Cytotoxic T cell (primary cell): ENCODE data around the gene ARHGEF26.

GRCh38 chr3:153028173-153028938, 133.7 kb upstream of the RAP2B start:
- PRO-cap, 2 experiments: no peak in any of the 2 experiments

GRCh38 chr3:153159039-153159330, 3.0 kb upstream of the RAP2B start:
- PRO-cap, 2 experiments: no peak in any of the 2 experiments

DNA sequence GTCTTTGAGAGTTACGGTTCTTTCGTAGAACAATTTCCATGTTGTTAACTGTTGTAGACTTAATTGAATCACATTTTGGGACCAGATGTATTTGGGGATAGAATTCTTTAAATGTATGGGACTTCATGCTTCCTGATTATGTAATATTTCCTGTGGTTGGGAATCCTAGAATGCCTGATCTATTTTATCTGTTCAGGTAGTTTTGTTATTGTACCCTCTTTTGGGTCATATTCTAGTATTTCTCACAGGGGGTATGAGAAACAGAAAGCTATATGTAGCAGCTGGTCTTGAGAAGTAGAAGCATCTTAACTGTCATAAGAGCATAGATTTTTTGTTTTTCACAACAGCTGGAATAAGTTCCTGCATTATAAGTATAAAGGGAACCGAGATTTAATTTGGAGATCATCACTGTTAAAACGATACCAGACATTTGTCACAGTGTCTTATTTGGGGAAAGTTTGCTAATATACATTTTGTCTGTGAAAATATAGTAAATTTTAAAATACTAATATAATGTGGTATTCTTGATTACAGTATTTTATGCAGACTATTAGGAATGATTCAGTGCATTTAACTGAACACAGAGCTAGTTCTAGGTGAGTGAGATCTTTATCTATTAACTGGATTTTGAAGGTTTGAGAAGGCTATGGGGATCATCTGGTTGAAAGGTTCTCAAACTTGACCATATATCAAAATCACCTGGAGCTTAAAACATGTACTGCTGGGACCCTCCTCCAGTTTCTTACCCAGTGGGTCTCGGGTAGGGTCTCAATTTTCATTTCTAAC, 4.8 kb downstream of the RAP2B start:
- PRO-cap, 2 experiments: no peak in any of the 2 experiments

DNA sequence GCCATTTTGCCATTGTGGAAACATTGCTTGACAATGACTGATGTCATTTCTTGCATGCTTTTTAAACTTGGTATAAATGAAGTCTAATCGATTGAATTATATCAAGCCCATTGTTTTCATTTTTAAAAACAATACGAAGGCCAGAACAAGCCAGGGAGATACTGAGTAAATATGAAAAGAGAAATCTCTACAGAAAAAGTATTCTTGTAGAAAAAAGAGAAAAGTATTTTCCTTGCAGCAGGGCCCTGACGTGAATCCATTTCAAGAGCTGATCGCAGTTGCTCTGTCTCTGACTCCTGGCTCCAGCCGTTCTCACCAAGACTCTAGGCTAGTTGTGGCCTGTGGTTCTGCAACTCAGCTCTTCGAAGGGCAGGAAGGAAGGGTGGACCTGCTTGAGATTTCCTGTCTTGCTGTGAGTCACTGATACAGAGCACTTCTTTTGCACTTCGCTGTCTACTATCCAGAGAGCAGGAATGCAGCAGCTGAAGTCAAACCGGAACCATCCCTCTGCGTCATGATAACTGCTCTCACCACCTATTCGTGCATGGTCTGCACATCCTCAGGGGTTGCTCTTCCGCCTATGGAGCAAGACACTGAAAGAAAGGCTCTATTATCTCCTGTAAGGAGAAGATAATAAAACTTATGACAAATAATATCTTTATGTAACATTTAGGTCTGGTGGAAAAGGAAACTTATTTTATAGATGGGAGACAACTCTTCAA, 59.7 kb downstream of the RAP2B start:
- PRO-cap, 2 experiments: peak in 2 of 2 experiments; most common plus-strand start position 444 of the sequence (in 2); most common minus-strand start position 336 of the sequence (in 2)

GRCh38 chr3:153320241-153320945, 158.4 kb downstream of the RAP2B start:
- PRO-cap, 2 experiments: no peak in any of the 2 experiments

- PRO-cap, 2 experiments: no peak in any of the 2 experiments
Observed at GRCh38 chr3:153640531-153641387, 478.7 kb downstream of the RAP2B start.

GRCh38 chr3:154121131-154121547, at the start of gene ARHGEF26:
TSS of gene ARHGEF26 (plus strand) at chr3:154121390.
- PRO-cap, 2 experiments: no peak in any of the 2 experiments

DNA sequence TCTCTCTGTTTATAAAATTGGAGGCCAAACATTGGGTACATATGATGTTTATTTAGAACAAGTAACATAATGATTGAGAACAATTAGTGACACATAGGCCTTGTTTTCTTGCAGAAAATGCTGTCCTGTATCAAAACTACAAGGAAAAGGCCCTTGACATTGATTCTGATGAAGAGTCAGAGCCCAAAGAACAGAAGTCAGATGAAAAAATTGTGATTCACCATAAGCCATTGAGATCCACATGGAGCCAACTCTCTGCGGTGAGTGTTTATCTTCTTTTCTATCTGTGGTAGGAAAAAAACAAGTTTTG, 8.2 kb downstream of the ARHGEF26 start:
- PRO-cap, 2 experiments: no peak in any of the 2 experiments

GRCh38 chr3:154144377-154144852, 23.2 kb downstream of the ARHGEF26 start:
- PRO-cap, 2 experiments: no peak in any of the 2 experiments

DNA sequence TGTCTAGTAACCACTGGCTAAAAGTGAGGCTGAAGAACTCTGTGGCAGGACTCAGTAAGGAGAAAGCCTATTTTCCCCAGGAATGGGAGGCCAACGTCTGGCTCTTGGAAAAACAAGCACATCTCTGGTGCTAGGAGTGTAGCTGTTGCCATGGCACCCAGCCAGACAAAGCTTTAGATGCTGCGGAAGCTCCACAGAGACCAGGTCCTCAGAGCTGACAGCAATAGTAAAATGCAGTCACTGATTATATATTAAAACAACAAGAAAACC, 124.9 kb upstream of the STRIT1 start:
- PRO-cap, 2 experiments: no peak in any of the 2 experiments

GRCh38 chr3:155912801-155913104, 42.3 kb downstream of the GMPS start:
- PRO-cap, 2 experiments: no peak in any of the 2 experiments

GRCh38 chr3:156217411-156218105, 97.2 kb downstream of the KCNAB1 start:
- PRO-cap, 2 experiments: no peak in any of the 2 experiments

DNA sequence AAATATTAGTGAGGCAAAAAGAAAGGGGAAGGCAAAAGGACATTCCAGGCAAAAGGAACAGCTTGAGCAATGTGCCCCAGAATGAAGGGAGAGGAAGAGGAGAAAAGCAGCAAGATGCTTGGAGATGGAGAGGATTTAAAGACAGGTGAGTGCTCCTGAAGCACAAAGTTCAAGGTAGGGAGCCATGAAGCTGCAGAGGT, 26.4 kb downstream of the SSR3 start:
- PRO-cap, 2 experiments: no peak in any of the 2 experiments

DNA sequence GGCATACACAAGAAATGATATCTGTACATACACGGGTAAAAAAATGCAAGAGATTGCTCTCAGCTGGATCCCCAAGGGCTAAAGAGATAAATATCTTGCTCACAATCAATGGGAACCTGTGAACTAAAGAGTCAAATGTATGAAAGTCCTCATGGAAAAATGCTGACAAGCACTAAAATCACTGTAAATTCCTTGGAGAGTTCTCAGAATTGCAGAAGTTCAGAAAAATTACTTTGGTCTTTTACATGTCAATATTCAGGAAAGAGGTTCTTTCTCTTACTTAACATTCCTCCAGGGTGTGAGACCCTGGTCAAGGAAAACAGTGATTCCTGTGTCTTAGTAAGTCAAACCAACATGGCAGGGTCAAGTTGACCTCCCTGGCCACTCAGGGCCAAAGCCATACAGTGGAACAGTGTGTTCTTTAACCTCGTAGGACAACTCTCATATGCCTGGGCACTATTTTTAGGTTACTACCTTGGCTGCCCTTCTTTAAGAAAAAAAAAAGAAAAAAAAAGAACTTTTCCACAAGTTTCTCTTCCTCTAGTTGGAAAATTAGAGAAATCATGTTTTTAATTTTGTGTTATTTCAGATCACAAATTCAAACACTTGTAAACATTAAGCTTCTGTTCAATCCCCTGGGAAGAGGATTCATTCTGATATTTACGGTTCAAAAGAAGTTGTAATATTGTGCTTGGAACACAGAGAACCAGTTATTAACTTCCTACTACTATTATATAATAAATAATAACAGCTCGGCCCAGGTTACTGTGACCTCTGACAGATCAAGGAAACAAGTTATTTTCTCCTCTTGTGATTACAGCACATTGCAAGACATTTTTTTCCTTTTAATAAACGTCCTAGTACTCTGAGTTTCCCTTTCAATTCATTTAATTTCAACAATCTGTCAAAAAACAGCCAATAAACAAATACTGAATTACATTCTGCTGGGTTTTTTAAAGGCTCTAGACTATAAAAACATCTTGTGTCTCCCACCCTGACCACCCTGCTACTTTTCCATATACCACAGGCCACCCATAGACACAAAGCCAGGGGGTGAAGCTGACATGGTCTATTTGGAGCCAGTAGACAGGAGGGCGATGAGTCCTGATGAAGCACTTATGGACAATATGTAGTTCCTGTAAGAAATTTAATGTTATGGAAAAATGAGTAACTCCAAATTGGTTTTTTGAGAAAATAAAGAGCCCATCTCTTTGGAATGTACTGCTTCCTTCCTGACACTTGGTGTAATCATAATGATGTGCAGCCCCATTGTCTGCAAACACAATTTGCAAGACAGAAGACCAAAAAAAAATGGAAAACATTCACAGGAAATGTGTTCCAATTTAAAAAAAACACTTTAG, 12.3 kb downstream of the SSR3 start:
- PRO-cap, 2 experiments: no peak in any of the 2 experiments

DNA sequence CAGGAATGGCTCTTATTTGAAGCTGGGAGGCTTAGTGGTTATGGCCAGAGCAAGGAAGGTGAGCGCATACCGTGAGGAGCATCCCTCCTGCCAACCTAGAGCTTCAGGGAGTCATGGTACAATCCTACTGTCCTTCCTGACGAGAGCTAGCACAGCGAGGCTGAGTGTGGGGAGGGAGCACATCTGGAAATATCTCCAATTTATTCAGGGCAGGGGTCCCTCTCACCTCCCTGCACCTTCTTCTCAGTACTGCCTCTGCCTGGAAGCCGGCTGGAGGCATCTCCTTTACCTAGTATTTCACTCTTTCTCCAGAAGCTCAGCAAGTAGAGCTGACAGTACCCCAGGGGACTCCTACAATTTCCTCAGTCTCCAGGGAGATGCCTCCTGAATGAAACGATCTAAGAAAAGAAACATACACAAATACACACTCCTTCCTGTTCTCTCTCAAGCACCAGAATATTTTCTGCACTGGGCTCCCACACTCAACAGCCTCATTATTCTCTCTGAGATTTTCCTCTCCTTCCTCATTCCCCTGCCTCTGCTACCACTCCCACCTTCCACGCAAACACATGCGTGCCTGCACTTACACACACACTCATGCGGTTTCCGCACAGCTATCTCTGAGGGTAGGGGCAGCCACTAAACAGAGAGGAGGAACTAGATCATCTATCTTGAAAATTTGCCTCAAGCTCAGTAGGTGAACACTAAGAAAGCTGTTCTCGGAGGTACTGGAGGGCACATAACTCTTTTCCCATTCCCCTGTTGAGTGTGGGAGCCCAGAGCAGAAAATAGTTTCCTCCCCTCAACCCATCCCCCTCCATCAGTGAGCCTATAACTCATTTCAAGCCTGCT, 30.8 kb upstream of the TIPARP start:
- PRO-cap, 2 experiments: no peak in any of the 2 experiments

- PRO-cap, 2 experiments: peak in 2 of 2 experiments; most common plus-strand start chr3:156676076 (in 2); most common minus-strand start chr3:156676106 (in 1)
Observed at GRCh38 chr3:156675970-156676346, 1.6 kb downstream of the TIPARP start.

DNA sequence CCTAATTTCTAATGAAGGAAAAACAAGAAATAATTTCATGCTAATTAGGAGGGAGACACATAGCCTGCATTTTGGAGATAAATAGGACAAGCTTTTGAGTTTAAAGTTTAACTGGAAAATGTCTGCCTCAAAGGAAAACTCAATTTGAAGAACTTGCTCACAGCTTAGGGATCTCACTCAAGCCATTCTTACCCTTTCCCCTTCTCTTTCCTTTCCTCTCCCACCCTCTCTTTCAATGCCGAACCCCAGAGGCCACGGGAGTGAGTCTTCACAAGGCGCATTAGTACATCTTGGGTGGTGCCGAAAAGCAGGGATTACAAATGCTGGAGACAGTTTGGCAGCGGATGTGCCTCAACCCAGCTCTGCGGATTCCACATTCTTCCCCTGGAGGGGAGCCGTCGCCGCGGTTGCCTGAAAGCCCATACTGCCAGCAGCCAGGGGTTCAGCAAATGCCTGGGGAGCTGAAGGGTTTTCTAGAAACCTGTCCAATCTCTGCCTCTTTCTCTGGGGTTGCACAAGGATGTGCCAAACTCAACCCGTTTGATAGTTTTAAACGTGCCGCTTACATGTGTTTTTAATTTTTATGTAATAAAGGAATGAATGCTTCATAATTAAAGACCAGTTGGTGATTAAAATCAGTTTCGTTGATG, 74.8 kb upstream of the LEKR1 start:
- PRO-cap, 2 experiments: no peak in any of the 2 experiments

DNA sequence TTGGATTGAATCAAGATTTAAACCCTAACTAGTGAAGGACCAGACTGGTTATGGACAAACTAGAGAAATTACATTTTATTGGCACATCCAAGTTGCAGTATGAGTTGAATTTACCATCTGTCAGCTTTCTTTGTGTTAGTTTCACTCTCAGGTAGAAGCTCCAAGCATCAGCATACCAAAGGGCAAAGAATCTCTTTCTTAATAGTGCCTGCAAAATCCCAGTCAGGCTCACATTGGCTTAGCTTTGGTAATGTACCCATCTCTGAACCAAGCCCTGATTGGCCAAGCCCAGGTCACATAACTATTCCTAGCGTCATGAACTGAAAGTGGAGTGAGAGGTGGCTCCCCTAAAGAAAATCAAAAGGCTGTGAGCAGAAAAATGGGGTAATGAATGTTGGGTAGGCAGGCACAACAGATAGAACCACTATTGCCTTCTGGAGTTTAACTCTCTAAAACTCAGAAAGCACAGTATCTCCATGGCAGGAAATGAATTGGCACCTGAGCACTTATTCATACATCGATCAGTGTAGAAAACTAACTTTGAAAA, 66.8 kb downstream of the CCNL1 start:
- PRO-cap, 2 experiments: no peak in any of the 2 experiments

DNA sequence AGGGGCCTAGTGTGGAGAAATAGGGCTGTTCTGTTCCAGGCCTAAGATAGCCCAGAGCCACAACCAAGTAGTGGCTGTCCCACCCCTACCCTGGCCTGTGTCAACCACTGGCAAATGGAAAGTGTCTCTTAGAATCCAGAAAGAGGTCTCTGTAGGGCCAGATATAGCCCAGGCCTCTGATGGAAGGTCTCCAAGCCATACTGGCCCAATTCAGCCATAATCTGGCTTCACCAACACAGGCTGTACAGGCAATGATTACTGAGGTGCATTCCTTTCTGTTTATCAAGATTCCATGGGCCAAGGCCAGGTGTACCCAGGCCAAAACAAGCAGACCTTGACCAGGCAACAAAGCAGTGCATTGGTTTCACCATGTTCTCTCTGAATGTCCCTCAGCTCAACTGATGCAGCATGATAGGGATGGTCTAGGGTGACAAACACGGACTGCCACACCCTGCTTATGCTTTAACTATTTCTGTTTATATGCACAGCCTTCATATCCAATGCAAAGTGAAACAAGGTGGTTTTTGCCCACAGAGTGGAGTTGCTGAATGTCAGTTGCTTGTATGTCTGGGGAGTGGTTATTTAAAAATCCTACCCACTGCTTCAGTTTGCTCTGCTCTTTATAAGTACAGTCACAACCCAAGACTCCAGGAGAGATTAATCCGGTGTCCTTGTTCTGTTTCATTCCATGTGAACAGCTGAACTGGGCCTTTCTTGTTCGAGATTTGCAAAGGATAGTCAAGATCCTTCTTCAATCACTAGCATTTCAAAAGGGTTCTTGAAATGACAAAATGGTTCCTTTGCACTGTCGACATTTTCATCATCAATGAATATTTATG, 25.2 kb downstream of the CCNL1 start:
- PRO-cap, 2 experiments: no peak in any of the 2 experiments

- PRO-cap, 2 experiments: peak in 2 of 2 experiments; most common minus-strand start chr3:157152675 (in 1)
Observed at GRCh38 chr3:157152193-157153502, 7.3 kb downstream of the CCNL1 start.